Iris pigment epithelial cell (primary cell): ENCODE measurements around the genes CFAP52 and TMEM220.

DNA sequence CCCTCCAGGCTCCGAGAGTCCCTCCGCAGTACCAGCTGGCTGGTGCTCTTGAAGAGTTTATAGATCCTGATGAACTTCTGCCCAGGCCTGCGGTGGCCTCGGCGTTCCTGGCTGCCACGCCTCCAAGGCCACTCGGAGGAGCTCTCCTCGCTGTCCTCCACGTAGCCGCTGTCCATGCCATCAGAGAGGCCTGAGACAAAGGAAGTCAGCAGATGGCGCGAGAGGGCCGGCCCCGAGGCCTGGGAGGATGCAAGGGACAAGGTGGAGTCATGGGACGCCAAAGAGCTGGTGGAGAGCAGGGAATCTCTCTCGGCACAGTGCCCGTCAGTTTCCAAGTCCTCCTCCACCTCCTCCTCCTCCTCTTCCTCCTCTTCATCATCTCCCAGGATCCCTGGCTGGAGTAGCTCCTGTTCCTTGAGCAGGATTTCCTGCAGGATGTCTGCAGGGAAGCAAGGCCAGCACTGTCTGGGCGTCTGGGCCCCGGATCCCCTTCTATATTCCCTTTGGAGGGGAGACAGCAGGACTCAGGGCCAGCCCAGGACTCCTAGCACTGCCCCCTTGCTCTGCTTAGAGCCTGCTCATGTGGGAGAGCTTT, 21.1 kb upstream of the PIK3R6 start:
- RRBS, result no CpG with 5 or more reads among the region's 19 CpGs

DNA sequence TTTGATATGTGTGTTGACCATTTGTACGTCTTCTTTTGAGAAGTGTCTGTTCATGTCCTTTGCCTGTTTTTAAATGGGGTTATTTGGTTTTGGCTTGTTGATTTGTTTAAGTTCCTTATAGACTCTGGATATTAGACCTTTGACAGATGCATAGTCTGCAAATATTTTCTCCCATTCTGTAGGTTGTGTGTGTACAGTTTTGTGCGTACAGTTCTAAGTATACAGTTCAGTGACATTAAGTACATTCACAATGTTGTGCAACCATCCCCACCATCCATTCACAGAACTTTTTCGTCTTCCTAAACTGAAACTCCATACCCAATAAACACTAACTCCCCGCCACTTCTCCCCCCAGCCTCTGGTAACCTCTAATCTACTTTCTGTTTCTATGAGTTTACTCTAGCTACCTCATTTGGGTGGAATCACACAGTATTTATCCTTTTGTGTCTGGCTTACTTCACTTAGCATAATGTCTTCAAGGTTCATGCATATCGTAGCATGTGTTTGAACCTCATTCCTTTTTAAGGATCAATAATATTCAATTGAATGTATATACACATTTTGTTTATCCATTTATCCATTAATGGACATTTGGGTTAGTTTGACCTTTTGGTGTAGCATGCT, 14.3 kb downstream of the PIK3R5 start:
- RRBS, result no CpG with 5 or more reads among the region's 5 CpGs

GRCh38 chr17:9023047-9023757, 1.9 kb downstream of the NTN1 start:
- RRBS, result 9% methylated on average over 16 of the region's 88 CpGs

DNA sequence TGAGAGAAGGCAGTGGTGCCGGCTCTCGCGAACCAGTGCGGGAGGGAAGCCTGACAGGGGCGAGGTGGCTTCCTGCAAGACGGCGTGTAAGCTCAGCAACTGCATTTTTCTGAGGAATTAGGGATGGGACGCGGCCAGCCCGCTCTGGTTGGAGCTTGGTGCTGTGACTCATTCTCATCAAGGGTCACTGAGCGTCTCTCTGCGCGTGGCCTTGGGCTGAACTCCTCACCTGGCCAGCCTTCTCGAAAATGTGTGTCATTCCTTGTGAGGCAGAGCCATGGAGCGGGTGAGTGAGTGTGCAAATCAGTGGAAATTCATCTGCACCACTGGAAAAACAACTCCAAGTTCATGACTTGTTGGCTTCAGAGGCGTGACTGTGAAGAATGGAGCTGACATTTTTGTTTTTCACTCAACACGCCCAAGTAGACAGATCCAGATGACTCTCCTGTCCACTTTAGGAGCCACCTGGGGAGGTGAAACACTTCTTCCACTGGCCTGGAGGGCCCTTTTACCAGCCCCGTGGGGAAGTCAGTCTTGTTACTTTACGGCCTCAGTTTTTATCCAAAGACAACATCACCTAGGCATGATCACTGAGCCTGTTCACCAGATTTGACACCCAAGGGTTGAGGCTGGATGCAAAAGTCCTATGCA, 53.0 kb downstream of the NTN1 start:
- RRBS, result no CpG with 5 or more reads among the region's 19 CpGs

- RRBS, result no CpG with 5 or more reads among the region's 14 CpGs
Observed at GRCh38 chr17:9170625-9171660, 149.6 kb downstream of the NTN1 start.

DNA sequence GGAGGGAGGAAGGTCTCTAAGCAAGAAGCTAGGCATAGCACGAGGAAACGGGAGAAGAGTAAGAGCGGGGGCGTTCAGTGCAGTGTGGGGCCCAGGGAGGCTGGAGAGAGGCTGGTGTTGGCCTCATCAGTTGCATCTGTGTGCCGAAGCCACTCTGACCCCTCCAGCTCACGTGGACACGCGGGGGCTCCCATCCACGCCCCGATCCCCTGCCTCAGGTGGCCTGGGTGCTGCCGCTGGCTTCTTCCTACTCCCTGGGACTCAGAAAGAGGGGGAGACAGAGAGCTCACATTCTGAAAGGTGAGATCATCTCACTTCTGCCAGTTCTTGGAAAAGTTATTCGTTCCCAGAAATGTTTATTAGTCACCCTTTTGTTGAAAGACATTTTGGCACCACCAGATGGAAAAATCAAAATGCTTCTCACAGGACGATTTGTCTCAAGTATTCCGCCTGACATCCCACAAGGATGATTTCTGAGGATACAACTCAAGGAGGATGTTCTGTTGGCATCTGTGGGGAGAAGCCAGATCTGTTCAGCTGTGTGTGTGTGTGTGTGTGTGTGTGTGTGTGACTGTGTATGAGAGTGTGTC, 207.1 kb downstream of the NTN1 start:
- RRBS, result no CpG with 5 or more reads among the region's 14 CpGs

GRCh38 chr17:9247310-9247909, 226.1 kb downstream of the NTN1 start:
- RRBS, result no CpG with 5 or more reads among the region's 23 CpGs

- RRBS, result no CpG with 5 or more reads among the region's 10 CpGs
Observed at GRCh38 chr17:9537268-9537652, 38.4 kb downstream of the STX8 start.

- RRBS, result no CpG with 5 or more reads among the region's 20 CpGs
Observed at GRCh38 chr17:9576323-9576778, at the start of gene CFAP52. CFAP52 (plus strand) TSS chr17:9576642.

DNA sequence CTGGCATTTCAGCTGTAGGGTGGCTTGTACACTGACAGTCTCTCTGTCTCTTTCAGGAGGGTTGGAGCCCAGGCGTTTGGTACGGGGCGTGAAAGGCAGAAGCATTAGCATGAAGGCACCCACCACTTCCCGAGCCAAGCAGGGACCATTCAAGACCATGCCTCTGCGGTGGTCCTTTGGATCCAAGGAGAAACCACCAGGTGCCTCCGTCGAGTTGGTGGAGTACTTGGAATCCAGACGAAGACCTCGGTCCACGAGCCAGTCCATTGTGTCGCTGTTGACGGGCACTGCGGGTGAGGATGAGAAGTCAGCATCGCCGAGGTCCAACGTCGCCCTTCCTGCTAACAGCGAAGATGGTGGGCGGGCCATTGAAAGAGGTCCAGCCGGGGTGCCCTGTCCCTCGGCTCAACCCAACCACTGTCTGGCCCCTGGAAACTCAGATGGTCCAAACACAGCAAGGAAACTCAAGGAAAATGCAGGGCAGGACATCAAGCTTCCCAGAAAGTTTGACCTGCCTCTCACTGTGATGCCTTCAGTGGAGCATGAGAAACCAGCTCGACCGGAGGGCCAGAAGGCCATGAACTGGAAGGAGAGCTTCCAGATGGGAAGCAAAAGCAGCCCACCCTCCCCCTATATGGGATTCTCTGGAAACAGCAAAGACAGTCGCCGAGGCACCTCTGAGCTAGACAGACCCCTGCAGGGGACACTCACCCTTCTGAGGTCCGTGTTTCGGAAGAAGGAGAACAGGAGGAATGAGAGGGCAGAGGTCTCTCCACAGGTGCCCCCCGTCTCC, 63.3 kb downstream of the DHRS7C start:
- RRBS, result no CpG with 5 or more reads among the region's 28 CpGs

DNA sequence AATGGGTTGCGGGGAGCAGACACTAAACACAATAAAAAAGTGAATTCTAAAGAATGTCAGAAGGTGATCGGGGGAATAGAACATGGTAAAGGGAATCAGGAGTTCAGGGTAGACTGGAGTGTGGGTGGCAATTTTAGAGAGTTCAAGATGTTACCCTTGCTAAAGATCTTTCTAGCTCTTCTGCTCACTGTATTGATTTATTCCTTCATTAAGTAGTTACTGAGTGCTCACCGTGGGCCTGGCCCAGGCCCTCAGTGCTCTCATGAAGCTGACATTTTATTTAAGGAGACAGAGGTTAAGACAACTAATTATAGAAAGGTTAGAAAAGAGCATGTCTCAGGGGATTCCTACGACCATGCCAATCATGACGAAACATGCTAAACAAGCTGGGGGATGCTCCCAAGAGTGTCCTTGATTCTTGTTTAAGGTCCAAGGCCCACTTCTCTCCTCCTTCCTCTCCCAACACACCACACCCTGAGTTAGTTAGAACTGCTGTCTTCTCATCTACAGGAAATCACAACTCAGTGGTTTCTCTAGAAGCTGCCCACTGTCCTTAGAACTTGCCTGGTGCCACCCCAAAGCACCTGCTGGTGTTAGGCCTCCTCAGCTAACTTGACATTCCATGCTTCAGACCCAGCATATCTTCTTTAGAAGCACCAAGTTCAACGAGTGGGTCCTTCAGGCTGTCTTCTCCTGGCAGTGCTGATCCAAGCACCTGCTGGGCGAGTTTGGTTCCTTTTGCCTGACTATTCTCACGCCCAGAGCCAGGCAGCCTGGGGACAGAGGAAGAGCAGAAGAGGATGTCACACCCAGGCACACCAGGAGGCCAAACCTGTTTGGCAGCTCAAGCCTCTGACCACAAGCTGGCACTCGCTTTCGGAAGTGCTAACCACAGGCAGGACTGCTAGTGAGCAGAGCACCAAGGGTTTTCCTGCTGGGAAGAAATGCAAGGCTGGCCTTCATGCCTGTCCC, 79.0 kb downstream of the GAS7 start:
- RRBS, result no CpG with 5 or more reads among the region's 10 CpGs

DNA sequence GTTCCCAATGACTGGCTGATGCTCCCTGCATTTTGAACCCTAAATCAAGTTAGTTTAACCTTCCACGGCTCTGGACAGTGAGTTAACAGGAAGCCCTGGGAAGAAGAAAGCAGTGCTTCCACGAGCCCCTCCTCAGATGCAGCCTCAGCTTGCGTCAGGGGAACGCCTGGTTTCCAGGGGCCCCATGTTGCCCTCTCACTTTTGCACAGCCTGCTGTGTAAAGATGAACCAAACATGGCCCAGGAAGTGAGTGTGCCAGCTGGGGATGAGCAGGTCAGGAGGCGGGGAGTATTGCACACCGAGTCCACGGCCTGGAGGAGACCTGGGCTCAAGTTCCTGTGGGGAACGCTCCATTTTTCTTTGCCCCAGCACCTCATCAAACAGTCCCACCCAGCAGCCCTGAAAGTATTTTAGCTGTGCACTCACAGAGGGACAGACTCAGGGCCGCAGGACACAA, 71.2 kb downstream of the GAS7 start:
- RRBS, result no CpG with 5 or more reads among the region's 9 CpGs

- RRBS, result no CpG with 5 or more reads among the region's 17 CpGs
Observed at GRCh38 chr17:10135953-10136735, 62.3 kb downstream of the GAS7 start.

GRCh38 chr17:10605237-10605698, 51.8 kb downstream of the MYH3 start:
- RRBS, result no CpG with 5 or more reads among the region's 4 CpGs

- RRBS, result no CpG with 5 or more reads among the region's 9 CpGs
Observed at GRCh38 chr17:10617988-10618688, 39.0 kb downstream of the MYH3 start.

GRCh38 chr17:10630162-10630639, 26.9 kb downstream of the MYH3 start:
- RRBS, result no CpG with 5 or more reads among the region's 17 CpGs

- RRBS, result no CpG with 5 or more reads among the region's 9 CpGs
Observed at GRCh38 chr17:10716280-10716809, 13.5 kb downstream of the TMEM220 start.

GRCh38 chr17:10729389-10730188, at the start of gene TMEM220:
TMEM220 (minus strand) TSS chr17:10730023.
- RRBS, result no CpG with 5 or more reads among the region's 79 CpGs

DNA sequence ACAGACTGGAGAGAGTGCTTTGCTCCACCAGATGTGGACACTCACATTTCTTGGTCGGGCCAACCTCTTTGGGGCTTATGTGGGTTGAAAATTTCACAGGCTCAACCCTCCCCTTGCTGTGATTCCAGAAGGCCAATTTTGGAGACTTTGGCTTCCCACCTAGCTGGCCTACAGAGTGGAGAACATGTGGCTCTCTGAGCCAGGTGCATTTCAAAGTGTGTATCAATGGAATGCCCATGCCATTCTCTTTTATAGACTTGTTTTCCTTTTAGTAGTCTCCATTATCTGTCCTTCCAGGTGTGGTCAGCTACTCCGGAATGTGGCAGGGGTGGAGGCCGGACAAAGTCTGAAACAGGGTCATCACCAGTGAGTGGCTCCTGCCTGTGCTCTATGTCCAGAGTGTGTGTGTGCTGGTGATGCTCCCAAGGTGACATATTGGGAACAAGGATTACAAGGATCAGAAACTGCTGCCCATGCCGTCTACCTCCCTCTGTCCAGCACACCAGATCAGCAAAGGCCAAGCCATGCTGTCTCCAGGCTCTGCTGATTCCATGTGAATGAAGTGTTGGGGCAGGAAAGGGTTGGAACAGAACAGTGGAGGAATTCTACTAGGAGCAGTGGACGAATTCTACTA, 3.8 kb upstream of the TMEM220 start:
- RRBS, result no CpG with 5 or more reads among the region's 5 CpGs

DNA sequence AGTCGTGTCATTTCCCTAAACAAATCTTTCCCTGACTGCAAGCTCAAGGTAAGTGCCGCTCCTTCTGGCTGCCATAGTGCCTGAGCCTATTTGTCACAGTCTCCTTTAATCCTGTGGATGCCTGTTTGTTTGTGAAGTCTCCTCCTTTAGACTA, 26.8 kb downstream of the TMEM238L start:
- RRBS, result no CpG with 5 or more reads among the region's 2 CpGs